Sciatic nerve (tissue), 1 donor: ENCODE measurements around a stretch of chr2.

- PRO-cap = bidirectional peak, plus-strand start at chr2:42049804, minus-strand start at chr2:42049788
Observed at GRCh38 chr2:42049463-42049970, 1.7 kb downstream of the PKDCC start.

GRCh38 chr2:42098258-42099193, 50.7 kb downstream of the PKDCC start:
- PRO-cap = bidirectional peak, plus-strand start at chr2:42098862, minus-strand start at chr2:42098560

DNA sequence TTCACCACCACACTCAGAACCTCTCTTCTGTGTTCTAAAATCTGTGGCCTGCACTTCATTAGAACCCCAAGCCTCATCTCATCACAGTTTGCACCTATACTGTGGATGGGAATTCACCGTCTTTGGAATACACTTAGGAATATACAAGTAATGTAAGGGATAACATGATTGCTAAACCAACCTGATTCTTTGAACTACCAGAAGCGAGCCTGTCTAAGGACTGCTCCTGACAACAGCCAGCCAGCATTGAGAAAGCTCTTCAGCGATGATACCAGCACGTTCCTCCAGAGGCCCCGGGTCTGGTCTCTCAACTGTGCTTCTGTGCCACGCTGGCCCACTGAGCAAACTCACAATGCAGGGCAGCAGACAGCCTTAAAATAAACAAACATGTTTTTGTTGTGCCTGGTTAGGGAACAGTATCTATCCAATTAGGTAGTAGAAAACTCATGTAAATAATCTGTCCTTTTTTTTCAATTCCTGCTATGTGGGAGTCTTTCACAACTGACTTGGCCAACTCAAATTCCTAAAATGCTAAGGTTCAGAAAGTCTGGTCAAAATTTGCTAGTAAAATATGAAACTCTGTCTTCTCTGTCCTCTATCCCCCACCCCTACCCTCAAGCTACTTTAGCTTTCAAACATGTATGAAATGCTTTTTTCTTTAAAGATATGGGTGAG, 21.5 kb upstream of the EML4 start:
- PRO-cap = no peak

- PRO-cap = no peak
Observed at GRCh38 chr2:42163544-42163812, 5.7 kb upstream of the EML4 start.

DNA sequence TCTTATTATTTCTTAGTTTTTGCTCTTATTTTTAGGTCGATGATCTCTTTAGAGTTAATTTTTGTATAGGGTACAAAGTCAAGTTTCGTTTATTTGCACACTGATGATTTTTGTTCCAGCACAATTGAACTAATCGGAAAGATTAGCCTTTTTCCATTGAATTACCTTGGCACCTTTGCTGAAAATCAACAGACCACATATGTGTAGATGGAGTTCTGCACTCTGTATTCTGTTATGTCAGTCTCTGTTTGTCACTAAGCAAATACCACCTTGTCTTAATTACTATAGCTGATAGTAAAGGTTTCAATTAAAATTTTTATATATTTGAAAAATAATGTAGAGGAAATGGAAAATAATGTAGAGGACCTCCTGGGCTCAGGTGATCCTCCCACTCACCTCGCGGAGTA, 18.8 kb downstream of the EML4 start:
- PRO-cap = no peak

DNA sequence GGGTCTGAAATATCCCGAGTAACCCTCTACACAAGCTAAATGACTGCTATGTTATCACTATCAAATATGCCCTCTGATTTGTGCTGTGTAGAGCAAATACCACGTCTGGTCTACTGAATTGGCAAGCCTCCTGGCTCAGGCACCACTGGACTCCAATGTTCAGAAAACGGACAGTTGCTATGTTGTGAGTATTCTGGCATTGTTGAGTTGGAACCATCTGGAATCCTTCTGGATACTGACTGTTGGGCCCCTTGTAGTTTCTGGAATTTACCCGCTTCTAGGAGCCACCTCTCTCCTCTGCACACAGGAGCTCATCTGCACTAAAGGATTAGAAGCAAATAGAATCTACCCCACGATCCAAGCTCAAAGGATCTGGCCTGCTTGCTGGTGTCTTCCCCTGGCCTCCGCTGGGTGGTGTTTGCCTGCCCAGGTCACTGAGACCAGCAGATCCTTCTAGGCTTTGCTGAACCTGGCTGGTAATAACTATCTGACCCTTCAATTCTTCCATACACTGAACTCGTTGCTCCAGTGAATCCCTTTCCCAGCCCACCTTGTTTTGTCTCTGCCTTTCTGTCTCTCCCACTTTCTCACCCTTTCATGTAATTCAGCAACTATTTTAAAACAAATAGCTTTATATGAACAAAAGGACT, 2.0 kb upstream of the HAAO start:
- PRO-cap = no peak

DNA sequence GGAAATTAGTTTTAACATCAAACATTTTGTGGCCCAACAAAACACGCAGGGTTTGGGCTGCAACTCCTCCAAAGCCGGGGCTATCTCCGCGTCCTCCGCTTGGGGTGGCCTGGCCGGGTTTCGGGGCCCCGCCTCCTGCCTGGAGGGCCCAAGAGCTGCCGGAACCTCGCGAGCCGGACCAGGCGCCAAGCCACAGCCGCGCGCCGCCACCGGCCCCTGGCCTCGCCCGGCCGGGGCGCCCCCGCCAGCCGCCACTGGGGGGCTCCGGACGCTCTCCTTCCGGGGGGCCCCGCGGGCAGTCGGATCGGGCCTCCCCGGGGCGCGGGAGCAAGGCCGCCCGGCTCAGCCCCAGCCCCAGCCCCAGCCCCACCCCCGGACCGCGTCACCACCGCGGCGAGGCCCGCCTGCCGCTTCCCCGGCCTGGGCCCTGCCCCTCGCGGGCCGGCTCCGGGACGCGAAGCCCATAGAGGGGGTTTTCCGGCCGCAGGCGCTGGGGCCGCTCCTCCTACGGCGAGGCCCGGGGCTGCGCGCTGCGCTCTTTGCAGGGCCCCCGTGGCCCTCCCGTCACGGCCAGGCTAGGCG, 17.5 kb upstream of the HAAO start:
- PRO-cap = bidirectional peak, plus-strand start at position 473 of the sequence, minus-strand start outside the sequence

GRCh38 chr2:42927500-42928146, 135.2 kb upstream of the HAAO start:
- PRO-cap = no peak

GRCh38 chr2:42956999-42957739, 164.8 kb upstream of the HAAO start:
- PRO-cap = no peak

DNA sequence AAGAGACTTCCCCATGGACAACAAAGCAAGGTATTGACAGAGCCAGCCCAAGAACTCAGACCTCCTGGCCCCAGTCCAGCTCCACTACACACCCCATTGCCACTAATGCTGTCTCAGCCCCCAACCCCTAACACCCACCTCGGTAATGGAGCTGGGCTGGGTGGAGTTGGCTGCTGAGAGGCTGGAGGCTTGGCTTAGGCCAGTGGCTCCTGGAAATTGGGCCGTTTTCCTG, 175.4 kb upstream of the HAAO start:
- PRO-cap = no peak

- PRO-cap = no peak
Observed at GRCh38 chr2:43056855-43057401, 169.5 kb downstream of the ZFP36L2 start.

DNA sequence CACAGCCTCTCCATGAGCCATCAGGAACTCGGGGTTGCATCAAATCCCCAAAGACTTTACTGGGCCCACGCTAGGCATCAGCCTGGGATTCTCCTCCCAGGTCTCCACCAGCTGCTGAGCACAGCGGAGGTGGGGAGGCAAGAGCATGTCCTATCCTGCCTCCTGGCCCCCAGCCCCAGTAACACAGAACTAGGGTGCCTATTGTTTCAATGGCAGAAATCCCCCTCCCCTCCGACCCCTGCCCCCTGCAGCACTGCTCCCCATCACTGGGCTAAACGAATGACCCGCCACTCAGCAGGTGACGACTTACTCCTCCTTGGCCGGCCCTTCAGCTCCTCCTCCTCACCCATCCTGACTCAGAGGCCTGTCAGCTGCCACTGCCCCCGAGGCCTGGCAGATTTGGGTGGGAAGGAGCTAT, 68.4 kb downstream of the ZFP36L2 start:
- PRO-cap = no peak

DNA sequence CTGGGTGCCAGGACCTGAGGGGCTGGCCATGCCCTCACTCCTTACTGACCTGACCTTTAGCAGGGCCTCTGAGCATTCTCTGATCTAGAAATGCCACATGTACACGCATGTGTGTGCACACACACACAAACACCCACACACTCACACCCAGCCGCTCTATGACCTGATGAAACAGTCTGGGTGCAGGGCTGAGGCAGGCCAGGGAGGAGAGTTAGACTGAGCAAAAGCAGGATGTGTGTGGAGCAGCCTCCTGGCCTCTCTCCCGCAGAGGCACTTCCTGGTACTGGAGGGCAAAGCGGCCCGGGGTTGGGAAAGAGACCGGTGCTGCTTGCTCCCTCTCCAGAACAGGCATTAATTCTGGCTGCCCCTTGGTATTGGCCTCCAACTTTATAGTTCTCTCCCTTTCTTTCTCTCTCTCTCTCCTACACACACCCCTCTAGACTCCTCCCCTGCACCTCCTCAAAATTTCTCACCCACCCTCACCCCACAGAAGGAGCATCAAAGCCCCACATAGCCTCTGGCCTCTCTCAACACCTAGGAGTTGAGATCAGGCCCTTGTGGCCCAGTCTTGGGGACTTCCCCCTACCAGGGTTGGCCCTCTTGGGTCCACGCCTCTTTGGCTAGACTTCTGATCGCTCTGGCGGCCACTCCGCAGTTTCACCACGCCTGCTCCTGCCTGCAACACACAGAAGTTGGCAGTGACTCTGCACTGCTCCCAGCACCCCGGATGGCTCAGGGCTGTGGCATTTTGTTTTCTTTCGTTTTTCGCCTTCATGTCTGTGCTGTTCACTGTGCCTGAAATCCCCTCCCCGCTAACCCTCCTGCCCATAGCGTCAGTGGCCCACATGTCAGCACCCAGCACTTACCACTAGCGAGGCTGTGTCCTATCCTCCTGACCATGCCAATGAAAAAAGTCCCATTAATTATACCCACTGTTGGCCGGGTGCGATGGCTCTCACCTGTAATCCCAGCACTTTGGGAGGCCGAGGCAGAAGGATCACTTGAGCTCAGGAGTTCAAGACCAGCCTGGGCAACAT, 67.6 kb downstream of the ZFP36L2 start:
- PRO-cap = bidirectional peak, plus-strand start at position 293 of the sequence, minus-strand start at position 215 of the sequence; bidirectional peak, plus-strand start at position 654 of the sequence, minus-strand start at position 543 of the sequence

- PRO-cap = bidirectional peak, plus-strand start at chr2:43226865, minus-strand start at chr2:43226604; bidirectional peak, plus-strand start at chr2:43227380, minus-strand start at chr2:43227523; bidirectional peak, plus-strand start at chr2:43227868, minus-strand start at chr2:43227613
Observed at GRCh38 chr2:43226782-43227805, 688 bp upstream of the ZFP36L2 start.

GRCh38 chr2:43276598-43277844, 50.6 kb upstream of the ZFP36L2 start:
- PRO-cap = no peak

DNA sequence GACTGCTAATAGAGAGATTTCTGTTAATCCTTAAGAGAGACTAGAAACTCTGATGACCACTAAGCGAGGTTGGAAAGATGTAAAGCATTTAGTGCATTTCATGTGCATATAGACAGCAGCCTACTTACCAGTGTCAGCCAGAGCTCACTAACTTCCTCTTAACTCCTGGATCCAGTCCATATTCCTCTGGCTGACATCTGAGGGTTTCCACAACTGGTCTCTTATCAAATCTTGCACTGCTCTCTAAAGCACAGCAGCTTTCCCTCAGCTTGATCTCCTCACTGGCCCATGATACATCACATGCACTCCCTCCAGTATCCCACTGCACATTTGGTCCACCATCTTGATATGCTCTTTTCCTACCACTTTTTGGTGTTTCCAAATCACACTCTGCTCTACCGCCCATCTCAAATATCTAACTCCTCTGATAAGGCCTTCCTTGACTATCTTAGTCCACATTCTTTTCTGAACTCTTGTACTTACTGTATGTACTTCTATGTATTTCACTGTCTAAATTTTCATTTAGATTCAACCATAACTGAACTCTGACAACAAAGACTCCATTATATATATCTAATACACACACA, 105.0 kb upstream of the ZFP36L2 start:
- PRO-cap = no peak

DNA sequence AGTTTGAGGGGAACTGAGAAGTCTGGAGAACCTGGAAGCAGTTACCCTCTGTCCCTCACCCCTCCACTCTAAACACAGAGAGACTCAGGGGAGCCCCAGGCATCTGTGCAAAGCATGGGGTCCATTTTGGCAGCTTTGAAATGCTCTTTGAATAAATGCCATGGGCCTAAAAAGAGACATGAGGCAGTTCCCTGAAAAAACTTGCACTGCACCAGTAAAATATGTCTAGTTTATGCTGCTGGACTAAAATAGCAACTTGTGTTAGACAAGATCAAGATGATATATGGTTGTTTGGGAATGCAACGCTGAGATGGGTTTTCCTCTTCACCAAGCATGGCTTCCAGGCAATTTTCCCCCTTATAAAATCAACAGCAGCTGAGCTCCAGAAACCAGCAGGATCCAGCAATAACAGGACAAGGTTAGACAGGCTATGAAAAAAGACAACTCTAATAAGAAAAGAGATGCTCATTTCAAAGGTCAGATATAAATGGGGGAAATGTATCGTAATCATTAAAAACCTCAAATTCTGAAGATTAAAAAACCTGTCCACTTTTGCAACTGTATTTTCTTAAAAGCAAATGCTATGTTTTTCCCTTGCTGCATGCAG, 122.9 kb upstream of the ZFP36L2 start:
- PRO-cap = no peak

DNA sequence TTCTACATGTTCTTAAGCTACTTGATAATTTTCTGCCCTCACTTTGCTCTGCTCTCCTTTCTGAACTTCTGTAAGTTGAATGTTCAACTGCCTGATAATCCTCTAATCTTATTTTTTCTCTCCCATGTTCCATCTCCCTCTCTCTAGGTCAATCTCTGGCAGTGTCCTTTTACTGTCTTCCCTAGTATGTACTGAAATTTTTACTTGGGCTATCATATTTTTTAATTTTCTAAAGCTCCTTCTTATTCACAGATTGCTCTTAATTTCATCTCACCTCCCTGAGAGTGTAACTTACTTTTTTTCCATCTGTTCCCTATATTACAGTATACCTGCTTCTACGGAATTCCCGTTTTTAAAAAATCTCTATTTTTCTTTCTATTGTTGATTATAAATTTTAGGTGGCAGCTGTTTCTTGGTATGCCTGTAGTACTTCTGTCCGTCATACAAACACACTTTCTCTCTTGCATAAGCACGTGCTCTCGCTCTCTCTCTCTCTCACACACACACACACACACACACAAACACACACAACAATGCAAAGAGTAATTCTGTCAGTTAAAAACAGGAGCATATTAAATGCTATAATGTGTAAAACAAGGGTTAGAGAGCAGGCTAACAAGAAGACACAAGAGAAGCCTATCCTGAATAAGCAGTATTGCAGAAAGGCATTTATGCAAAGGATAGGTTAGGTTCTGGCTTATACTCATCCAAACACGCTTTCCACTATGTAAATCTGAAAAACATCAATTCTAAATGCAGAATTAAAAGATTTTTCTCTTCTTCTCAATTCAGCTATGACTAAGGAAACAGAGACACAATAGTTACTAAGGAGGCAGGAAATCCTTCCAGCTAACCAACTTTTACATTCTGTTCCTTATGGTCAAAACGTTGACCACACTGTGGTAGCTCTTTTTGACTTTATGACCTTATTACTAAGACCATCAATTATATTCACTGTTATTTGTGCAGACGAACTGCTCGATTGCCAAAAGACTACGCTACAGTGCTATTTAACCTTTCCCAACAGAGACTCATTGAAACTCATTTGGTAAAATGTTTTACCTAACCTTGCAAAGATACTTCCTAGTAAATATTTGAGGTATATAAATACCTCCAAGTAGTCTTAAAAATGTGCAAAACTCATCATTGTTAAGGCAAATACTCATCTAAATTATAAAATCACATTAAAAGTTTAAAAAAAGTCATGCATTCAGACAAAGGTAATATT, 140.4 kb downstream of the THADA start:
- PRO-cap = no peak

GRCh38 chr2:43456251-43456633, 139.6 kb downstream of the THADA start:
- PRO-cap = no peak

DNA sequence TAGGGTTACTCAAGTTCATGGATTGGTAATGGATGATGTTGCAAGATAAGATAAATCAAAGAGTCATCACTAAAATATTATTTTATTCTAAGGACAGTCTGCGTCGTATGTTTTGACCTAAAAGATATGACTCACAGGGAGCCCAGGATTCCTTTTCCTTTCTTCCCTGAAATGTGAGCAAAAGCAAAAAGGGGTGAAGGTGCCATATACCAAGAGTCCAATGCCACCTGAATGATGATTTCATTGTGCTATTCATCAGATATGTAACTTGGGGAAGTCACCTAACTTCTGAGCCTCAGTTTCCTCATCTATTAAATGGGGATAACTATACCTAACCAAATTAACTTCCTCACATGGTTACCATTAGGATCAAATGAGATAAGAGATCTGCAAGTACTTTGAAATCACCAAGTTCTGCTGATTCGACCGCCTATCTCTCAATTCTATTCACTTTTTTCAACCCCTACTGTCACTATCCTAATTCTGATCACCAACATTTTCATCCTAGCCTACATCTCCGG, 137.6 kb downstream of the THADA start:
- PRO-cap = no peak